HTERT-HM (cell line): ENCODE results near the gene ITIH5.

DNA sequence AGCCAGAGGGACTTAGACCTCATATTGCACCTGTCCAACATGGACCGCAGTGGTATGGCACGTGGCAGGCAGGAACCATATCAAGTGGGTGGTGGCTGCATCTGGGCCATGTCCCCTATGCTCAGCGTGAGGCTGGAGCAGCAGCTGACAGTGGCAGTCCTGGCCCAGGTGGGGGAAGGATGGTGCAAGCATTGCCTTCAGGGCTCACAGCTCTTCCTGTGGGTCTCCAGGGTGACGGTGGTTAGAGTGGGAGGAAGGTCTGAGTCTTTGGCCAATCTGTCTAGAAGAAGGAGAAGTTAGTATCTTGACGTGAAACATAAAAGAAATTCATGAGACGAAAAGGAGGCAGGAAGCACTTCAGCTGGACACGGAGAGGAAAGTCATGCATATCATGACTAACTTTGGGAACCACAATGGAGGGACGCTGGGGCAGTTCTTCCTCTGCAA, 54.4 kb upstream of the PFKFB3 start:
- RRBS = no CpG with 5 or more reads among the region's 8 CpGs

DNA sequence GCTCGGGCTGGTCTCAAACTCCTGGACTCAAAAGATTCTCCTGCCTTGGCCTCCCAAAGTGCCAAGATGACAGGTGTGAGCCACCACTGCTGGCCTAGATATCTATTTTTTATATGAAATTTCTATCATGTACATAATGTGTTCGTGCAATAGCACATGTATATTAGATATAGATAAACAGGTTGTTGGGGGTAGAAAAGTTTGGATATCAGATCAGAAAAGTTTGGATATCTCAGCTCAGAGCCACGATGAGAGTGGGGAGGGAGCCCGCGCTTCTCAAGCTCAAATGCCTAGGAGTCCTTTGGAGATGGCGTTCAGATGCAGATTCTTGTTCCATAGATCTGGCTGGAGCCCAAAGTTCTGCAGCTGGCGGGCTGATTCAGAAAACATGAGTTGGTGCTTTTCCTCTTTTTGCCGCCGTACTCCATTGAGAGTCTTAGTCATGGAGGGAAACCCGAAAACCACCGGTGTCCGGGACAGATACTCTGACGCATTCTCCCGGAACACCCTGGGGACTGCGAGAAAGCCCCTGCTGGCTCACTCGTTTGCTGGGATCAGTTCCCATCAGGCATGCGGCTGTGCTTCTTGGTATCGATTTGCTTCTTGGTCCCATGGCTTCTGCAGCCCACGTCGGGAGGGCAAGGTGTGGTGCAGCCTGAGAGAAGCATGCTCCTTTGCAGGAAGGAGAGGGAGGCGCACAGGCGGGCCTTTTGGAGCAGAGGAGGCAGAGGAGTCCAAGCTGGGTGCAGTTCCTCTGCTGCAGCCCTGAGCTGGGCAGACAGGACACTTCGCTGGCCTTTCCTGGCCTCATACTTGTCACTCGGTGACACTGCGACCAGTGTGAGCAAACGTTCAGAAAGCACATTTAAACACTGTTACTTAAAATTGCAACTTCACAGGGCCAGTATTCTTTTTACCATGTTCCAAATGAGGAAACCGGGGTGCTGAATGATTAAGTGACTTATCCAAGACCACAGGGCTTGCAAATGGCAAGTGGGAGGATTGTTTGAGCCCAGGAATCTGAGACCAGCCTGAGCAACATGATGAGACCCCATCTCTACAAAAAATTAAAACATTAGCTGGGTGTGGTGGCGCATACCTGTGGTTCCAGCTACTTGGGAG, 30.8 kb upstream of the PFKFB3 start:
- RRBS = no CpG with 5 or more reads among the region's 28 CpGs

GRCh38 chr10:6173023-6173525, 29.7 kb upstream of the PFKFB3 start:
- RRBS = no CpG with 5 or more reads among the region's 9 CpGs

DNA sequence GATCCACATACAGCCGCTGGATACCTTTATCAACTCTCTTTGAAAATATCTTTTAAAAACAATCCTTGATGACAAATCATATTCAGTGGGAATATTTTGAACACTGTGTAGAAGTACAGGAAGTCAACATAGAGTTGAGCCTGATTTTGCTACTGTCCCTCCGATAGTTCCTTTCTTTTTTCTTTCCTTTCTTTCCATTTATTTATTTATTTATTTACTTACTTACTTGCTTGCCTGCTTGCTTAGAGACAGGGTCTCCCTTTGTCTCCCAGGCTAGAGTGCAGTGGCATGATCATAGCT, 17.1 kb downstream of the PFKFB3 start:
- RRBS = no CpG with 5 or more reads among the region's 2 CpGs

DNA sequence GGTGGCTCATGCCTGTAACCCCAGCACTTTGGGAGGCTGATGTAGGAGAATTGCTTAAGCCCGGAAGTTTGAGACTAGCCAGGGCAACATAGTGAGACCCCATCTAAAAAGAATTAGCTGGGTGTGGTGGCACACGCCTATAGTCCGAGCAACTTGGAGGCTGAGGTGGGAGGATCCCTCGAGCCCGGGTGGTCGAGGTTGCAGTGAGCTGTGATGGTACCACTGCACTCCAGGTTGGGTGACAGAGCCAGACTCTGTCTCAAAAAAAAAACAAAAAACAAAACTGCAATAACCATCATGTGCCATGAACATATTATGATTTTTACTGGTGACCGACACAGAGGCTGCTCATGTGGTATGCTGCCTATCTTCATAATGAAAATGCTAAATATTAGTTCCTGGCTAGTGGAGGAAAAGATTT, 71.9 kb downstream of the PFKFB3 start:
- RRBS = no CpG with 5 or more reads among the region's 7 CpGs

DNA sequence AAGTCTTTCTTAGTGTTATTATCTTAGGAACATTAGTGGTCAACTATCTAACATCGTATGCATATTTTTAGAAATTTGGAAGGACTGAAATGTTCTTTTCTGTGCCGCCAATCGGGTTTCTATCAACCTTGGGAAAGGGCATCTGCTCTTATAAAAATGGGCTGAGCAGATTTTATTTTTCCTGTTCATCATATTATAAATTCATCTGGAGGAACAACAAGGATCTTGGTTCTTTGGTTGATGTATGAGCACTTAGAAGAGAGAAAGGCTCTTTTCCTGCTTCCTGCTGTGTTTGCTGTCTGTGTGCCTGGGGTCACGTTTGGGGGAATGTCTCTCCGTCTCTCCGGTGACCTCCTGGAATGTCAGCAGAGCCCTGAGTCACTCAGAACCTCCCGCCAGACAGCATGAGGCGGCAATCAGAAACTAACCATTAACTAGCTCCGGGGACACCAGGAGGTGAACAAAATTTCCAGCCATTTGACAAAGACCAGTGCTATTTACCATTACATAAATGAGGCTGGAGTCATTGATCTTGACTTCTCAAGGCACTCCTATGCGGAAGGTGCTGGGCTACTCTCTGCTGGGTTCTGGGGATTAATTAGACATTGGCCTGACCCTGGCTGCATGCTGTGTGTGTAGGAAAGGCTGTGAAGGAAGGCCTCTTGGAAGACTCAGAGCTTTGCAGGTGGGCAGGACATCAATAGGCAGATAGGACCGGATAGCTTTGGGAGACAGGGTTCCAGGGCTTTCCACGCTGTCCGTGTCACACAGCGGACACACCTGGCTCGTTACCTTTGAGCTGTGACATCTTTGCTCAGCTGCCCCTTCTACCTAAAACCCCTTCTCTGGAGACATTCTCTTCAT, 76.8 kb downstream of the PFKFB3 start:
- RRBS = 10% methylated on average over 3 of the region's 15 CpGs

GRCh38 chr10:6382793-6383393, 180.2 kb downstream of the PFKFB3 start:
- RRBS = no CpG with 5 or more reads among the region's 7 CpGs

DNA sequence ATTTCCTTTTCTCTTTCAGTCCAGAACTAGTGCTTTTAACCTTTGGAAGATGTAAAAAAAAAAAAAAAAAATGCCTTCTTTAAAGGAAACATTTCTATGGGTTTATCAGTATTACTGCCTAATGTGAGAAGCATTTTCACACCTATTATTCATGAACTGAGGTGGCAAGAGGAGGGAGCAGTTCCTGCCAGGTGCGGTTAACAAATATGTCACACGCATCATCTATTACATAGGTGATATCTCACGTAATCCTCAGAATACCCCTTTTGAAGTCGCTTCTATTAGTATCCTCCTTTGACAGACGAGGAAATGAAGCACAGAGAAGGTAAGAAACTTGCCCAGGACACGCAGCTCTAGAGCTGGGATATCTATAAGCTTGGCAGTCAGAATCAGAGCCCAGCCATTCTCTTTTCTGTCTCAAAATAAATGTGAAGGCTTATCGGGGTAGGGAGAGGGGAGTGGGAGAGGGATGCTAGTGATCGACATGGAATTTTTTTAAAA, 87.8 kb downstream of the PRKCQ start:
- RRBS = no CpG with 5 or more reads among the region's 8 CpGs

- RRBS = no CpG with 5 or more reads among the region's 3 CpGs
These were observed 81.4 kb downstream of the PRKCQ start for GRCh38 chr10:6498554-6499269.

GRCh38 chr10:6530095-6530806, 49.8 kb downstream of the PRKCQ start:
- RRBS = 19% methylated on average over 3 of the region's 20 CpGs

GRCh38 chr10:7274695-7275212, 136.1 kb downstream of the SFMBT2 start:
- RRBS = 15% methylated on average over 4 of the region's 10 CpGs

DNA sequence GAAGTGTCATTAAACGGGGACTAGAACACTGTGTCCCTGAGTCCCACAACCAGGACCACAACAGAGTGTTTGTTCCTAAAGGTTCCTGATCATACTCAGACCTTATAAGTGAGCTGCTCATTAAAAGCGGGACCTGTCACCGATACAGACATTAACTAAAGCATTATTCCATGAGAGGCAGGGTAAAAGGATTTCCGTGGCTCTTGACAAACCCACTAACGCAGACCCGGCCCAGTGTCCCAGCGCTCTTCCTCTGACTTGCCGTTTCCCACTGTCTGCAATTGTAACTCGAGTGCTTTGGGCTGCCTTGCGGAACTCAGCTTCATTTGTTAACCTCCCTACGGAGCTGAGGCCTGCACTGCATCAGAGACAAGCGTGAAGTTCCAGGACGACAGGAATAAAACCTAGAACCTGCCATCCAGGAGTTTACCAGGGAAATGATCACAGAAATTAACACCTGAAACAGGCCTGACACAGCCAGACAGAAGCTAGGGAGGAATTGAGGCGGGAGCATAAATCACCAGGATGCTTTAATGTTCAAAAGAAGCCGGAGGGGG, 76.3 kb downstream of the SFMBT2 start:
- RRBS = no CpG with 5 or more reads among the region's 15 CpGs

DNA sequence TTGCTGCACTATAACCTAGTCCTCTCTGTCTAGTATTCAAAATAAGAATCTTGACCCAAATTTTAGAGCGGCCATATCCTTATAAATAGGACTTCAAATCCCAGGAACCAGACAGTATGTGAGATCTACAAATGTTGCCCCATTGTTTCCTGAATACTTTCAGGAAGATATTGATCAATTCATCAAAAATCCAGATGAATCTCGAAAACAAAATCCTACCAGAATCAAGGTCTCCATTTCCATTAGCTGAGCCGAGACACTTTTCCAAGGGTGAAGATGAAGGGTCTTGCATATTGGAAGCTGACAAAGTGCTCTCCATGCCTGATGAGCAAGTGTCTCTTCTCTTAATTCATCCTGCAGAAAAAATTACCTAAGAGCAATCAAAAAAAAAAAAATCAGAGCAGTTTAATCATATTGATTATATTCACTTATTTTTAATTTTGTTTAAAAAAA, 29.2 kb downstream of the SFMBT2 start:
- RRBS = no CpG with 5 or more reads among the region's 3 CpGs

- RRBS = 12% methylated on average over 13 of the region's 56 CpGs
These were observed at the start of gene ITIH5 for GRCh38 chr10:7666418-7667097. ITIH5 (minus strand) TSS chr10:7666966.

- RRBS = no CpG with 5 or more reads among the region's 5 CpGs
These were observed 9.1 kb downstream of the KIN start for GRCh38 chr10:7778727-7779130.

GRCh38 chr10:8047068-8048039, 7.1 kb upstream of the GATA3 start:
- RRBS = 5% methylated on average over 6 of the region's 30 CpGs

DNA sequence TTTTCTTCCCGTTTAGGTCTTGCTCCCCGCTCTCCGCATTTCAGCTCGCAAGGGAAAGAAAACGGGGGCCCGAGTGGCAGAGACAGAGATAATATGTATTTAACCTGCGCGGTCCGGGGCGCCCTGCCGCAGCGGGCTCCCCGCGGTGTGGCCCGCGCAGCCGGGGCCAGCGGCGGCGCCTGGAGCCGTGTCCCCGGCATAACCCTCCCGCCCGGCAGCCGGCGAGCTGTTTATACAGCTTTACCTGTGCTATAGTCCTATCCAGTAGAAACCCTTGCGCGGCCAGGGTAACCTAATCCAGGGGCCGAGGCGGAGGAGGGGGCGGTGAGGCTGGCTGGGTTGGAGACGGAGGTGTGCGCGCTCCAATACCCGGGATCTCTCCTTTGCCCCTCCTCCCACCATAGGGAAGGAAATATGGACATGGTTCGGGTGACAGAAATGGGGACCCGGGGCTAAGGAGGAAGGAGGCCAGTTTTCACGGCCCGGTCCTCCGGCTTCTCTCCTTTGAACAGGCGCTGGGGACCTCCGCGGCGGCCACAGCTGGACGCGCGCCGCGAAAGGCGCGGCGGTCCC, 5.0 kb upstream of the GATA3 start:
- RRBS = 3% methylated on average over 23 of the region's 52 CpGs

- RRBS = 34% methylated on average over 3 of the region's 14 CpGs
These were observed 9.4 kb downstream of the GATA3 start for GRCh38 chr10:8063906-8064348.

- RRBS = no CpG with 5 or more reads among the region's 24 CpGs
These were observed 276.8 kb downstream of the GATA3 start for GRCh38 chr10:8331034-8331935.

DNA sequence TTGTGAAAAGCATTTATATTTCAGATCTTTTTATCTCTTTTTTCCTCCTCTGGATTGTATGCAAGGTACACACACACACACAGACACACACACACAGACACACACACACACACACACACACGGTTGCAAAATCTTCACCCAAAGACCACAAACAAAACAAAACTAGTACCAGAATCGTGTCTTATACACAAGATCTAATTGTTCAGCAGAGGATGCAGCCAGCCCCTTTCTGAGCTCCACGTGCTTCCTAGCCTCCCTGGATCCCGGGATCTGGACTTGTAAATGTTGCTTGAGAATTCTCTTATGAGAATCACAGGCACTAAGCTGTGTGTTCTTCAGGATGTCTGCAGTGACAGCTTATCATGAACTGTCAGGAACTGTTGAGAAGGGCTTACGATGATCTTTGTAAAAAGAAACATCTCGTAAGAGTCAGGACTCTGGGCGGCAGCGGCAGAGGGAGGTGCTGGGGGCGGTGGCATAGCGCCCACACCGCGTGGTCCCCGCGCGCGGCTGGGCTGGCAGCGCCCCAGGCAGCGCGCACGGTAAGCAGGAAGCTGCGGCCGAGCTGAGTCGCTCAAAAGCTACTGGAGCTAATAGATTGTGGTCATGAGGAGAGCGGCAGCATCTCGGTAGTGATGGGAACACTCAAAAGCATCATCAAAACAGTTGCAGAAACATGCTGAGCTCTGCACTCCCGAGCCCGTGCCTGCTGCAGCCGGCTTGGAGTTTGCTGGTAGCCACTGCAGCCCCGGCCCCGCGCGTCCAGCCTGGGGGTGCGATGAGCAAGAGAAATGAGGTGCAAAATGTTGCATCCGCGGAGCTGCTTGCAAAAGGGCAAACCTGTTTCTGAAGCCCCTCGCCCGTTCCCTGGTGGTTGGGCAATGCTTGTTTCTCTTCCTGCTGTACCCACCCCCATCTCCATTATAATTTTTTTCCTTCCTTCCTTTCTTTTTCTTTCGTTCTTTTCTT, 277.7 kb downstream of the GATA3 start:
- RRBS = no CpG with 5 or more reads among the region's 38 CpGs